Breast (tissue), 4 donors: ENCODE results near the genes ASTN2 and PSMD5.

GRCh38 chr9:117414961-117415493, at the start of gene ASTN2:
Gene ASTN2, minus strand, starts transcription at chr9:117415057.
- PRO-cap, 3 experiments = no peak in any of the 3 experiments
- RRBS = 3% methylated on average over 16 of the region's 45 CpGs

- PRO-cap, 3 experiments = no peak in any of the 3 experiments
- RRBS = no CpG with 5 or more reads among the region's 4 CpGs
These were observed 51.1 kb upstream of the ASTN2 start for GRCh38 chr9:117465839-117466405.

GRCh38 chr9:120432450-120432921, 147.5 kb downstream of the CDK5RAP2 start:
- PRO-cap, 3 experiments = no peak in any of the 3 experiments
- RRBS = no CpG with 5 or more reads among the region's 4 CpGs

GRCh38 chr9:120463961-120464674, 115.8 kb downstream of the CDK5RAP2 start:
- PRO-cap, 3 experiments = no peak in any of the 3 experiments
- RRBS = no CpG with 5 or more reads among the region's 6 CpGs

DNA sequence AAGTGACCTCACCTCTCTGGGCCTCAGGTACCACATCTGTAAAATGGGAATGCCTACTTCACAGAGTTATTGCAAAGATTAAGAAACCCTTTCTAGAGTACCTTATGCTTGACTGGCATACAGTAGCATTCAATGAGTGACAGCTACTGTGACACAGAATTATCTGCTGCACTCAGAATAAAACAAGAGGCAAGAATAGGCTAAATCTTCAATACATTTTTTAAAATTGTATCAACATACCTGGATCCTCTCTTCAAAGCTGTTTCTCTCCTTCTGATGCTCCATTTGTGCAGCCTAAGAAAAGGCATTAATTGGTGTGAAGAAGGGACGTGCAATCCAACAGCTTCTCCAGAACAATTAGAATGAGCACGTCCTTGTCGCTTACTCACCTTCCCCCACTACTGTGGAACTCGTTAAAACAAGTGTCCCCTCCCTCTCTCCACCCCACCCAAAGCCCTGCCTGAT, 51.4 kb downstream of the CDK5RAP2 start:
- PRO-cap, 3 experiments = no peak in any of the 3 experiments
- RRBS = no CpG with 5 or more reads among the region's 4 CpGs

- PRO-cap, 3 experiments = no peak in any of the 3 experiments
- RRBS = no CpG with 5 or more reads among the region's 8 CpGs
These were observed 47.6 kb downstream of the CDK5RAP2 start for GRCh38 chr9:120532316-120532904.

DNA sequence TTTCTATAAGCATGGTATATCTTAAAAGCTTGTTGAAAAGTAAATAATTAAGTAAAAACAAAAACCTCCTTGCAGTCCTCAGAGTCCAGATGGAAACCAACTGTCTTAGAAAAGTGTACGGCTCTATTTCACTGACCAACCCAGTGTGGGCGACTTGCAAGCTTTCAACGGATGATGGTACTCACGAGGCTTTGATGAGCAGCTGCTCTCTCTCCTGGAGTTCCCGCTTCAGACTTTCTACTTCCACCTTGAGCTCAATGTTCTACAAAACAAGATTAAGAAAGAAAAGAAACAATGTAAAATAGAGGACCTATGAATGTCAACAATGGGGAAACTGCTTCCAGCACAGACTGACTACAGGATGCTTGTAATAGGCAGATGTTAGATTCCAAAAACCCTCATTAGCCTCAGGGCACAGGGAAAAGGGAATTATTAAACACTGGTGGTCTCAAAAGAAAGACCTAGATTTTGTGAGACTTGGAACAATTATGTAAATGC, 34.4 kb downstream of the CDK5RAP2 start:
- PRO-cap, 3 experiments = no peak in any of the 3 experiments
- RRBS = no CpG with 5 or more reads among the region's 5 CpGs

DNA sequence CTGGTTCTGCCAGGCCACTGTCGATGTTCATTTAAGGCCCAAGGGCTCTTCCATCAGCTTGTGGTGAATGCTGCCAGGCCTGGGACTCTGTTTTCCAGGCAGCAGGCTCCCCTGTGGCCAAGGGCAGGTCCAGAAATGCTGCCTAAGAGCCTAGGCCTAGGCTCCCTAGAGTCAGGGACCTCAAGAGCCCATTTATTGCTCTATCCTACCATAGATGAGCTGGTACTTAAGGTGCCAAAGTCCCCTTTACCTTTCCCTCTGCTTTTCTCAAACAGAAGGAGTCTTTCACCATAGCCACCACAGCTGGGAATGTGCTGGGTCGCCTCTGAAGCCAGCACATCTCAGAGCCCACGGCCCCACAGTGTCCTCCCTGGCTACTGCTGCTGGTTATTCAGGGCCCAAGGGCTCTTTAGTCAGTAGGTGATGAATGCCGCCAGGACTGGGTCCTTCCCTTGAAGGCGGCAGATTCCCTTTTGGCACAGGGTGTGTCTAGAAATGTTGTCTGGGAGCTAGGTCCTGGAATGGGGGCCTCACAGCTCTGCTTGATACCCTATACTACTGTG, 33.4 kb downstream of the MEGF9 start:
- PRO-cap, 3 experiments = no peak in any of the 3 experiments
- RRBS = no CpG with 5 or more reads among the region's 5 CpGs

DNA sequence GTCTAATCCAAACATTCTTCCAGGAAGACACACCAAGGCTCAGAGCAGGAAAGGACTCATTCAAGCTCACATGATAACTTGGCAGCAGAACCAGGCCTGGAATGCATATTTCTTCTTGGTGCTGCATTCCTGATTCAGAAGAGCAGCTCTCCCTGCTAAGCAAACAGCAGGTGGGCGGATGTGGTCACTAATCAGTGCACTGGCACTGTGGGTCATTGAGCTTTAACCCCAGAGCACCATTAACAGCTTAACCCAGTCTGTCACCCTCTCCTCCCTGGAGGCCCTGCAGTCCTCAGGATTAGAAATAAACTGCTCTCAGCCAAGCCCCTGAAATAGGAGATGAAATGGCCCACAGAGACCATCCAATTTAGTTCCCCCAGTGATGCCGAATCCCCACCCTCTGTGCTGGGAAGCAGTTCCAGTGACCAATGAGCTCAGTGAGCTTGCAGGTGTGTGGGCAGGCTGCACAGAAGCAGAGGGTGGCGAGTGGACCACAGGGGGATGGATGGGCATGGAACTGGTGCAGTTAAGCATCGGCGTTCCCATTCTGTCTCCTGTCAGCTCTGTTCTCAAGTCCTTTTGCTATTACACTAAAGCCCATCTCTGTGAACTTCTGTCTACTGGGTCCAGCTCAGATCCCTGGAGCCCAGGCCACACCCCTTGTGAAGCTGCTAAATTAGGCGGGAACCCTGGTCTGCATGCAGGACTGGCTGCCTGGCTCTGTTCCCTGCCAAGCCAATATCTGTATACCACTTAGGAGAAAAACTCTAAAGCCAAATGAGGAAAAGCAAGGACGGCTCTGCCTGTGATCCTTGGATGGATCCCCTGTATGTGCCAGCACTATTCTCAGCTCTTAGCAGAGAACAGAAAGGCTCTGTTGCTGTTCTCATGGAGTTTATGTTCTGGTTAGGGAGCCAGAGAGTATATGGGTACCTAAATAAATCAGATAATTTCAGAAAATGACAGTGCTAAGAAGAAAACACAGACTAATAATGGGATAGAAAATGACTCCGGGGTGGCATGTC, 16.7 kb upstream of the MEGF9 start:
- PRO-cap, 3 experiments = no peak in any of the 3 experiments
- RRBS = no CpG with 5 or more reads among the region's 8 CpGs

DNA sequence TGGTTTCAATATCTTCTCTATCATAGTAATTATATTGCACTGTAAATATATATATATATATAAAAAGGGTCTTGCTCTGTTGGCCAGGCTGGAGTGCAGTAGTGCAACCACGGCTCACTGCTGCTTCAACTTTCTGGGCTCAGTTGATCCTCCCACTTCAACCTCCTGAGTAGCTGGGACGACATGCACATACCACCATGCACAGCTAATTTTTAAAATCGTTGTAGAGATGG, 12.0 kb downstream of the PSMD5 start:
- PRO-cap, 3 experiments = no peak in any of the 3 experiments
- RRBS = no CpG with 5 or more reads among the region's 3 CpGs

DNA sequence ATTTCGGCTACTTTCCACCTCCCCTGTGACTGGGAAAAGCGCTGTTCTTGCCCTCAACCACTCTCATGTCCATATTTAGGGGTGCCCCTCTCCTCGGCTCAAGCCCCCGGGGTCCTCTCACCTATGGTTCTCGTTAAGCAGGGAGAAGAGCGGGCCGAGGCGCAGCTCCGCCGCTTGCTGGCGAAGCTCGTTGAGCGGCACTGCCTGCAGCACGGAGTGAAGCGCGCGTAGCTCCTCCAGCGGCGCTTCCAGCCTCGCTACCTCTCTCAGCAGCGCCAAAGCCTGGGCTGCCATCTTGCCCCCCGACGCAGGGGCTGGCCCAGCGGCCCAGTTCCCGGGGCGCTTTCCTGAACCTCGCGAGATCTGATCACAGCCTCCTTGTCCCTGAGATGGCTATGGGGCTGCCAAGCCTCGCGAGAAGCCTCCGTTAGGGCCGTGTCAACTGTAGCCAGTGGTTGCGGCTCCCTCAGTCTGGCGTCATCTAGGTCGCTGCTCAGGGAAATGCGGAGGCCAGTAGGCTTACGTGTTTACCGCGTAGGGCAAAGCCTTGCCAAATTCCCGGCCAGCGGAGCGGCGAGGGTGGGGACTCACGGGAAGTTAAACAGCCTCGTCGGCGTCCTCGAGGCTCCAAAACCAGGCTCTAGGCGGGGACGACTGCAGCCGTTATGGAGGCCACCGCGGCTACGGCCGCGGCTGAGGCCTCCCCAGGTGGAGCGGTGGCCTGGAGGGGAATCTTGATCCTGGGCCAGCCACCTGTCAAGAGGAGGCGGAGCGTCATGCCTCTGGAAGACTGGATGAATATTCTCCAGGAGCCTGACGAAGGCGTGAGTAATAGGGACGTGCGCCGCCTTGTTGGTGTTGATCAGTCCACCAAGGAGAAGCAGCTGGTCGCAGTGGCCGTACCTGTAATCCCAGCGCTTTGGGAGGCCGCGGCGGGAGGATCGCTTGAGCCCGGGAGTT, at the start of gene PSMD5:
Gene PSMD5 (minus strand): TSS at position 307 of the 960 bp plus-strand sequence.
- PRO-cap, 3 experiments = peak in 3 of 3 experiments; most common plus-strand start position 630 of the sequence (in 2); most common minus-strand start position 307 of the sequence (in 3)
- RRBS = no CpG with 5 or more reads among the region's 72 CpGs

DNA sequence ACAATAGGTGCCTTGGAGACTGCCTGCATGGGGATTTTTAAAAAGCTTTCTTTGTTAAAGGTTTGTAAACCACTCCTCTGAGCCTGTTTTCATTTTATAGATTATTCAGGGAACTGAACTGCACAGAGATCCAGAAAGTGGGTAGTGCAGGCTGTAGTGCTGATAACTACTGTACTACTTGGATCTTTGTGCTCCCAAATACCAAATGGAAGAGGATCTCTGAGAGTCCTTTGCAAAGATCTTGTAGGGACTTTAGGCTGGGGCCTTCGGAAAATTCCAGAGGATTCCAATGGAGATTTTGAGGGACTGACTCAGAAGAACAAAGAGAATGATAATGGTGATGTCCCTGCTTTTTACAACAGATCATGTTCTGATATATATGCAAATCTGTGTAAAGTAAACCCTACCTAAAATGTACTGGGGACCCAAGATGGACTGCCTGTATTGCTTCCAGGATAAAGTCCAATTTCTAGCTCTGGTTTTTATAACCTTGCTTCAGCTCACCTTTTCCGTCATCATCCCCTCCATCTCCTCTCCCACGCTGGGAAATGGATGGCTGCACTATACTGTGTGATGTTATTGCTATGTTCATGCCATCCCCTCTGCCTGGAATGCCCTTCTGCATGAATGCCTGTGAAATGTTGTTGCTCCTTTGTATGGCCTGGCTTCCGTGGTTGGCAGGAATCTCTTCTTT, 9.6 kb upstream of the PSMD5 start:
- PRO-cap, 3 experiments = no peak in any of the 3 experiments
- RRBS = no CpG with 5 or more reads among the region's 4 CpGs

DNA sequence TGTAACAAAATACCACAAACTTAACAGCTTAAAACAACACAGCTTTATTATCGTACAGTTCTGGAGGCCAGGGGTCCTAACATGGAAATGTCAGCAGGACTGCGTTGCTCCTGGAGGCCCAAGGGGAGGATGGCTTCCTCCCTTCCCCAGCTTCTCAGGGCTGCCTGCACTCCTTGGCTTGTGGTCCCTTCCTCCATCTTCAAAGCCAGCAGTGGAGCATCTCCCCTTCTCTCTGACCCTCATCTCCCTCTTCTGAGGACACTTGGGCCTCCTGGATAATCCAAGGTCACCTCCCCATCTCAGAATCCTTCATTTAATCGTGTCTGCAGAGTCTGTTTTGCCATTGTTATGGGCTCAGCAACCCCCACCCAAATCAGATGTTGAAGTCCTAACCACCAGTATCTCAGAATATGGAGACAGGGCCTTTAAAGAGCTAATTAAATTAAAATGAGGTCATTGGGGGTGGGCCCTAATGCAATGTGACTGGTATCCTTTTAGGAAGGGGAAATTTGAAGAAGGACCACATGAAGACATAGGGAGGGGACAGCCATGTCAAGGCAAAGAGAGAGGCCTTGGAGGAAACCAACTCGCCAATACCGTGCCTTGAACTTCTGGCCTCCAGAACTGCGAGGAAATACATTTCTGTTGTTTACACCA, 9.0 kb downstream of the TRAF1 start:
- PRO-cap, 3 experiments = no peak in any of the 3 experiments
- RRBS = no CpG with 5 or more reads among the region's 6 CpGs

- PRO-cap, 3 experiments = peak in 3 of 3 experiments; most common plus-strand start chr9:120935652 (in 3); most common minus-strand start chr9:120935525 (in 1)
- RRBS = no CpG with 5 or more reads among the region's 3 CpGs
These were observed 8.7 kb upstream of the TRAF1 start for GRCh38 chr9:120935265-120935720.

GRCh38 chr9:121199849-121200261, 1.8 kb downstream of the RAB14 start:
- PRO-cap, 3 experiments = no peak in any of the 3 experiments
- RRBS = no CpG with 5 or more reads among the region's 2 CpGs

- PRO-cap, 3 experiments = no peak in any of the 3 experiments
- RRBS = no CpG with 5 or more reads among the region's 4 CpGs
These were observed 1.3 kb downstream of the RAB14 start for GRCh38 chr9:121200262-121200822.

DNA sequence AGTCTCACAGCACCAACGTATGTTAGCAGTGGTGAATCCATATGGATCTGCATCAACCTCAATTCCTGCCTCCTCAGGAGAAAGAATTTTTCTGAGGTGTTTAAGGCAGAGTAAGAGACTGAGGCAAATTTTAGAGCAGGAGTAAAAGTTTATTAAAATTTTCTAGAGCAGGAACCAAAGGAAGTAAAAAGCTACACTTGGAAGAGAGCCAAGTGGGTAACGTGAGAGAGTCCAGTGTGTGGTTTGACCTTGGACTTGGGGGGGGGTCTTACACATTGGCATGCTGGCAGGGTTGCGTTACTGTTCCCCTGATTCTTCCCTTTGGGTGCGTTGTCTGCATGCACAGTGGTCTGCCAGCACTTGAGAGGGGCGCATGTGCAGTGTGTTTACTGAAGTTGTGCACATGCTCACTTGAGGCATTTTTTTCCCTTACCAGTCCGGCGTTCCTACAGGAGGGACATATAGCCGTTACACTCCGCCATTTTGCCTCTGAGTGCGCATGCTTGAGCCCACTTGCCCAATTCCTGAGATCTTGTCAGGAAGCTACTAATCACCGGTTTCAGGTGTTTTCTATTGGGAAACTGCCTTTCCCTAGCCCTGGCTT, 21.1 kb upstream of the RAB14 start:
- PRO-cap, 3 experiments = no peak in any of the 3 experiments
- RRBS = no CpG with 5 or more reads among the region's 11 CpGs

DNA sequence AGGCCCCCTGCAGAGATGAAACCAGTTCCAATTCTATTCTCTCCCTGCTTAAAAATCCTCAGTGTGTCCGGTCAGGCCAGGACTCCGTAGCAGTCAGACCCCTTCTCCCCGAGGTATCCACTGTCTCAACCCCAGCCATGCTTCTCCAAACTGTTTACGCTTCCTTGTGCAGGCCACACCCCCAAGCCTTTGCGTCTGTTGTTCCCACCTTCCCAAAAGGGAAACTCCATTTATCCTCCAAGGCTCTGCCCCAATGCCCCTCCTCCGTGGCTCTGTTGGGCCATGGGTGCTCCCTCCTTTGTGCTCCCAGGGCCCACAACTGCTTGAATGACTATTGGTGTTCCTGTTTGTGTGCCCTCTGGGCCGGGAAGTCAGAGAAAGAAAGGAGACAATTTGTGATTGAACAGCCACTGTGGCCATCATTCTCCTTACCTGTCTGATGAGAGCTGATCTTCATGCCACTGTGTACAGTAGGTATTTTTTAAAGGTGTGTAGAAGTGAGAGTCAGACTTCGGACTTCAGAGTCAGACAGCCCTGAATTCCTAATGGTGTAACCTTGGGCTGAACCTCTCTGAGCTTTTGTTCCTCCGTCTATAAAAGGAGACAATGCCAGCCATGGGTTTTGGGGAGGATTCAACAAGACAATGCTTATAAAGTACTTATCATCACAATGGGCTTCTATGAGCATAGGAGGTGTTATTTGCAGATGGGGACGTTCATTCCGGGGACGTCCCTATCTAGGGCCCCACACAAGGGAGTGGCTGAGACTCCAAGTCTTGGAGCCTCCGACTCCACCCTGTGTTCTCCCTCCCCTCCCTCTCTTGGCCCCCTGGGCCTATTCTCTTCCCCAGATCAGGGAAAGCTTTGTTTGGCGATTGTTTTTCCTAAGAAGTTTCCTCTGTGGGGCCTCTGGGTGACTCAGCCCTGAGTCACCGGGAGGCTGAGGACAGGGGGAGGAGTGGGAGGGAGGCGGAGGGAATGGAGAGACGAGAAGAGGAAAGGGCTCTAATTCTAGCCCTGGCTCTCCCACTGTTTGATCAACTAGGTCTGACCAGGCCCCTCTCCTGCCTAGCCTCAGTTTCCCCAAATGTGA, 18.7 kb downstream of the GSN start:
- PRO-cap, 3 experiments = peak in 3 of 3 experiments; most common plus-strand start position 972 of the sequence (in 3); most common minus-strand start position 152 of the sequence (in 3)
- RRBS = no CpG with 5 or more reads among the region's 17 CpGs

GRCh38 chr9:121335154-121335835, 34.8 kb downstream of the STOM start:
- PRO-cap, 3 experiments = peak in 1 of 3 experiments; most common plus-strand start chr9:121335576 (in 1)
- RRBS = no CpG with 5 or more reads among the region's 6 CpGs

DNA sequence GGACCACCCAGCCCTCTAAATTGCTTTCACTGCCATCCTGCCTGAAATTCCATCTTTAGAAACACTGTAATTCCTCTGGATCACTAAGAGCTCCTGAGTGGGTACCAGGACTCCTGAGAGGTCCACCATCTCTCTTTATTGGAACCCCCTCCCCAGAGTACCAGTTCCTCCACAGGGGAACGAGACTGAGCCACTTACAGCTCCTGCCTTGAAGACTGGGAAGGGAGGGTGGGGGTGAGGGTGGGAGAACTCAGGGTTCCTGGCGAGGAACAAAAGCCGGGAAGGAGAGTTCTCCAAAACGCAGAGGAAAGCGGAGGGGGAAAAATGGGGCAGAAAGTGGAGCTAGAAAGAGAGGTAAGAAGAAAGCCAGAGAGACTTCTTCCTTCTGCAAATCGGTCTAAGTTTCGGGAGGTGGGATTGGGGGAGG, 789 bp downstream of the STOM start:
- PRO-cap, 3 experiments = peak in 2 of 3 experiments; most common plus-strand start position 286 of the sequence (in 1); most common minus-strand start position 187 of the sequence (in 1)
- RRBS = no CpG with 5 or more reads among the region's 7 CpGs